ENCODE measurements around a stretch of chr3.

DNA sequence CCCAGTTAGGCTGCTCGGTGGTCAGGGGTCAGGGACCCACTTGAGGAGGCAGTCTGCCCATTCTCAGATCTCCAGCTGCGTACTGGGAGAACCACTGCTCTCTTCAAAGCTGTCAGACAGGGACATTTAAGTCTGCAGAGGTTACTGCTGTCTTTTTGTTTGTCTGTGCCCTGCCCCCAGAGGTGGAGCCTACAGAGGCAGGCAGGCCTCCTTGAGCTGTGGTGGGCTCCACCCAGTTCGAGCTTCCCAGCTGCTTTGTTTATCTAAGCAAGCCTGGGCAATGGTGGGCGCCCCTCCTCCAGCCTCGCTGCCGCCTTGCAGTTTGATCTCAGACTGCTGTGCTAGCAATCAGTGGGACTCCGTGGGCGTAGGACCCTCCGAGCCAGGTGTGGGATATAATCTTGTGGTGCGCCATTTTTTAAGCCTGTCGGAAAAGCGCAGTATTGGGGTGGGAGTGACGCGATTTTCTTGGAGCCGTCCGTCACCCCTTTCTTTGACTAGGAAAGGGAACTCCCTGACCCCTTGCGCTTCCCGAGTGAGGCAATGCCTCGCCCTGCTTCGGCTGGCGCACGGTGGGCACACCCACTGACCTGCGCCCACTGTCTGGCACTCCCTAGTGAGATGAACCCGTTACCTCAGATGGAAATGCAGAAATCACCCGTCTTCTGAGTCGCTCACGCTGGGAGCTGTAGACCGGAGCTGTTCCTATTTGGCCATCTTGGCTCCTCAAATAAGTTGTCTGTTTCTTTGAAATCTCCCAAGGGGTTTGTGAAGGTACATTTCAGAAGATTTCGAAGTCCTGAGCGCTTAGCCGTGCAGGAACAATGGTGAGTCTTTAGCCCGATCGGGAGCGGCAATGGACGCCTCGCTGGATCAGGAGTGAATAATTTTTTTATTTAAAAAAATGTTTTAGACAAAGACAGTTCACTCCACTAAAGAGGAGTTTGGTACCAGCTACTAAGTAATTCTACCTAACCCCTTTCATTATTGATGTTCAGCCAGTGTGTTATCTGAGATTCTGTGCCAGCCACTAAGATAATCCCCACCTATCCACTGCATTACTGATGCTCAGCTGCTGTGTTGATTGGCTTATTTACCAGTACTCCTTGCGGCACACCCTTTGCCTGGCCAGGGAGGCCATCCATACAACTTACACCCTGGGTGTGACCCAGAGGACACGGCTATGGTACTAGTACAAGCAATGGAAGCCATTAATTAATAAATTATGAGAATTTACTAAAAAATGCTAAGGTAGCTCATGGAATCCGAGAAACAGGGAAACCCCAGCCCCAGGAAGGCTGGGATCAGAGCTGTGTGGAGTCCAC, 291.1 kb upstream of the CTNNB1 start:
- PRO-cap: no peak

- PRO-cap: no peak
Measured at GRCh38 chr3:41198577-41199170, 631 bp upstream of the CTNNB1 start.

- PRO-cap: no peak
Measured at GRCh38 chr3:41242617-41243152, 43.4 kb downstream of the CTNNB1 start.

DNA sequence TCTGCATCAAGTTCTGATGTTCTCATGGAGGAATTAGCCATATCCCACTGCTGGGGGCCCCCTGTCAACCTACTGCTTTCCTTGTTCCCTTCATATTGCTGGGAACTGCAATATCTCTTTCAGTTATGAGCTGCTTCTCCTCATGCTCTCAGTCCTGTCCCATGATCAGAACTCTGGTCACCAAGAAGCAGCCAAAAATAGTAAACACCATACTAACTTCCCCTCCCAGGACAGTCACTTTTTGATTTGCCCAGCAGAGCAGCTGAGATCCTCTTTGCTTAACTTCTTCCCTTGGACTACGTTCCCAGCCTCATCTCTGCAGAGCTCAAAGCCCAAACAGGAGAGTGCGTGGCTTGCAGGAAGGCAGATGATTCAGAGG, 153.1 kb downstream of the CTNNB1 start:
- PRO-cap: no peak

DNA sequence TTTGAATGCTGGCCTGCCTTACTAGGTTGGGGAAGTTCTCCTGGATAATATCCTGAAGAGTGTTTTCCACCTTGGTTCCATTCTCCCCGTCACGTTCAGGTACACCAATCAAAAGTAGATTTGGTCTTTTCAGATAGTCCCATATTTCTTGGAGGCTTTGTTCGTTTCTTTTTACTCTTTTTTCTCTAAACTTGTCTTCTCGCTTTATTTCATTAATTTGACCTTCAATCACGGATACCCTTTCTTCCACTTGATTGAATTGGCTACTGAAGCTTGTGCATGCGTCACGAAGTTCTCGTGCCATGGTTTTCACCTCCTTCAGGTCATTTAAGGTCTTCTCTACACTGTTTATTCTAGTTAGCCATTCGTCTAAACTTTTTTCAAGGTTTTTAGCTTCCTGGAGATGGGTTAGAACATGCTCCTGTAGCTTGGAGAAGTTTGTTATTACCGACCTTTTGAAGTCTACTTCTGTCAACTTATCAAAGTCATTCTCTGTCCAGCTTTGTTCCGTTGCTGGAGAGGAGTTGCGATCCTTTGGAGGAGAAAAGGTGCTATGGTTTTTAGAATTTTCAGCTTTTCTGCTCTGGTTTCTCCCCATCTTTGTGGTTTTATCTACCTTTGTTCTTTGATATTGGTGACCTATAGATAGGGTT, 364.2 kb downstream of the CTNNB1 start:
- PRO-cap: no peak

DNA sequence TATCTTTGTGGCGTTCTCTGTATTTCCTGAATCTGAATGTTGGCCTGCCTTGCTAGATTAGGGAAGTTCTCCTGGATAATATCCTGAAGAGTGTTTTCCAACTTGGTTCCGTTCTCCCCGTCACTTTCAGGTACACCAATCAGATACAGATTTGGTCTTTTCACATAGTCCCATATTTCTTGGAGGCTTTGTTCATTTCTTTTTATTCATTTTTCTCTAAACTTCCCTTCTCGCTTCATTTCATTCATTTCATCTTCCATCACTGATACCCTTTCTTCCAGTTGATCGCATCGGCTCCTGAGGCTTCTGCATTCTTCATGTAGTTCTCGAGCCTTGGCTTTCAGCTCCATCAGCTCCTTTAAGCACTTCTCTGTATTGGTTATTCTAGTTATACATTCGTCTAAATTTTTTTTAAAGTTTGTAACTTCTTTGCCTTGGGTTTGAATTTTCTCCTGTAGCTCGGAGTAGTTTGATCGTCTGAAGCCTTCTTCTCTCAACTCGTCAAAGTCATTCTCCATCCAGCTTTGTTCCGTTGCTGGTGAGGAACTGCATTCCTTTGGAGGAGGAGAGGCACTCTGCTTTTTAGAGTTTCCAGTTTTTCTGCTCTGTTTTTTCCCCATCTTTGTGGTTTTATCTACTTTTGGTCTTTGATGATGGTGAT, 315.1 kb downstream of the ULK4 start:
- PRO-cap: no peak

- PRO-cap: no peak
Measured at GRCh38 chr3:41961321-41961916, 484 bp downstream of the ULK4 start.

DNA sequence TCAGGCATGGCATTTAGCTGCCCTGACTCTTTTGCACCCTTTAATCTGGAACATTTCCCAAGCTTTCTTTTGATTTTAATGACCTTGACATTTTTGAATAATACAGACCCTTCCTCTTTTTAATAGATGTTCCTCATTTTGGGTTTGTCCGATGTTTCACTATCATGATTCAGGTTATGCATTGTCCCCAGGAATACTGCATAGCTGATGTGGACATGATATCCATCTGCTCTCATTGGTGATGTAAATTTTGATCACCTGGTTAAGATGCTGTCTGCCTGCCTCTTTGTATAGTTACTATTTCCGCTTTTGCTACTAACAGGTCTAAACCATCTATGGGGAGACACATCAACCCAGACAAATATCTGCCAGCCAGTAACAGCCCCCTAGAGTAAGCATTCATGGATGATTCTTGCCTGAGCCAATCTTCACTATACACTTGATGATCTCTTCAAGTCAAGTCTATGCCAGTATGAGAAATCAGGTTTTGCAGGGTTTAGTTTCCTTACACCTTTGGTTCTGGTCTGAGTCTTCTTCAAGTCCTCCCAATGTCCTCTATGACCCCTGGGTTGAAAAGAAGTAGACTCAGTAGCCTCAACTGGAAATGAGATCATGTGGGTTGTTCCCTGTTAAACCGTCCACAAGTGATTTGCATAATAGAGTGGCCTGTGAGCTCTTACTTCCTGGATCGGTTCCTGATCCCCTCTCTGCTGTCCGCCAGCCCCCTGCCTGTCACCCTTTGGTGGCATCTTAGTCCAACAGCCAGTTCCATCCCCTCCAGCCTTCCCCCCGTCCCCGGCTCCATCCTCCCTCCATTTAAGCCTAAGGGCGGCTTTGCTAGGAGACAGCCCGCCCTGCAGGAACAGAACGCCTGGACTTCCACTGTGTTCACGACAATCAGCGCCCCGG, 50.8 kb upstream of the ULK4 start:
- PRO-cap: no peak

DNA sequence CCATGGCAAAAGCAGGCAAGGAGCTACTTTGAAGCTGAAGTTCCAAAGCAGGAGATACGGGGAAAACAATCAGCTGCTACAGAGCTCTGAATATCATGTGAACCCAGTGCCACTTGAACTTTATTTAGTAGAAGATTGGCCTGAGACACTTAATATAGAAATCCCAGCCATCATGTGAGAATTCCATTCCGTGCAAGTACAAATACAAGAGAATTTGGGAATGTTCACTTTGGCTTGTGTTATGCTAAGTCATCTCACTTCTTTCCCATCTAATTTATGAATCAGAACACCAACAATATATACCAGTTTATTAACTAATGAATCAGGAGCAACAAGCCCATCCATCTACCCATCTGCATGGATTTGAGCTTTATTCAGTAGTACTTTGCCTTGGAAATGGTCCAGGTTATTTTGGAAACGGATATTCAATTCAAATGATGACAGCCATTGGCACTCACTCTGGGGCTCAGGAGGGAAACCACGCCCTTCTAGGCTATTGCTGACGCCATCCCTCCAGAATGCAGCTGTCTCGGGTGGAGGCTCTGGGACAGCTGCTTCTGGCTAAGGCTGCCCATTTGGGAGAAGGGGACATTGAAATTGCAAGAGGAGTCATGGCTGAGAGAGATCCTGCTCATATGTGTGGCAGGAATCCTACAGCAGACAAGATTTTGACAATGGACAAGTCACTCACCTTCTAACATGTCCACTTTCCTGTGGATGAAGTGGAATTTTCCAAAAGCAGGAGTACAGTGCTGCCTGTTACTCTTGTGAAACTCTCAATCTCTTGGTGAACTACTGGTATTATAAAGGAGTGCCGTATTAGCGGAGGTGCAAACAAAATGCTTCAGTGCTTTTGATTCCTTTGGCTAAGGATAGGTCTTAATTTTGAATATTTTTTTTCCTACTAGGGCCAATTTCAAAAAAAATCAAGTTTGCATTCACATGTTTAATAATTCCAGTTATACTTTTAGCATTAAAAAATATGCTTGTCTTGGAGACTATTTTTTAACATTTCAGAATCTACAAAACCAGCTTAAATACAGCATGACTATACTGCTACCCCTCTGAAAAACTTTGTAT, 29.4 kb upstream of the TRAK1 start:
- PRO-cap: no peak

GRCh38 chr3:42080276-42081088, 10.7 kb upstream of the TRAK1 start:
- PRO-cap: no peak

DNA sequence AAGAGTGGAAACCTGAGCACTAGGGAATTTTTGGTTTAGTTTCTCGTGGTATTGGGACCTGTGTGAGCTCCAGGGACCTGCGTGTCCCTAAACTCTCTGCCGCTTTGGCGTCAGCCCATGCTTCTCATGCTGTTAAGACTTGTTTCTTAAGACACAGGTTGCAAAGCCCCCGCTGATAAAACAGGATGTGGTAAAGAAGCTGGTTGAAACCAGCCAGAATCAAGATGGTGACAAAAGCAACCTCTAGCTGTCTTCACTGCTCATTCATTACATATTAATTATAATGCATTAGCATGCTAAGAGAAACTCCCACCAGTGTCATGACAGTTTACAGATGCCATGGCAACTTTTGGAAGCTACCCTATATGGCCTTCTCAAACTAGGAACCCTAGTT, 64.6 kb downstream of the LYZL4 start:
- PRO-cap: no peak

- PRO-cap: no peak
Measured at GRCh38 chr3:42369141-42369806, 41.1 kb downstream of the LYZL4 start.

GRCh38 chr3:42501187-42502061, 1.0 kb upstream of the VIPR1 start:
- PRO-cap: no peak

DNA sequence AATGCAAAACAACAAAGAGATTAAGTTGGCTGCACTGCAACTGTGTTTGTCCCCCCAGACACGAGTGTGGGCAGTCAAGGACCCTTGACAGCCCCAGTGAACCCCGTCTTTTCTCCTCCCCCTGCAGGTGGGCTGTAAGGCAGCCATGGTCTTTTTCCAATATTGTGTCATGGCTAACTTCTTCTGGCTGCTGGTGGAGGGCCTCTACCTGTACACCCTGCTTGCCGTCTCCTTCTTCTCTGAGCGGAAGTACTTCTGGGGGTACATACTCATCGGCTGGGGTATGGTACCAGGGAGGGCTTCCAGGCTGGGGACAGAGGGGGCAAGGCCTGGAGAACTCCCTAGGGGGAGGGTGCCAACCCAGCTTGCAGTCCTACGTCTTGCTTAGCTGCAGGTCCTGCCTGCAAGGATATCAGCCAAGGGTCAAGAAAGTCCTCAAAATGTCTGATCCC, 28.2 kb downstream of the VIPR1 start:
- PRO-cap: no peak

DNA sequence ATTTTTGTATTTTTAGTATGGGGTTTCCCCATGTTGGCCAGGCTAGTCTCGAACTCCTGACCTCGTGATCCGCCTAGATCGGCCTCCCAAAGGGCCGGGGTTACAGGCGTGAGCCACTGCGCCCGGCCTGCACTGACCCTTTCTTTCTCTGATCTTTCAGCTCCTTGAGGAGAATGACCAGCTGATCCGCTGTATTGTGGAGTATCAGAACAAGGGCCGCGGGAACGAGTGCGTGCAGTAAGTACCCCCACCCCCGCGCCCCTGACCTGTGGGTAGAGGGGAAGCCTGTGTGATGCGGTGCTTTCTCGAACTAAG, 662 bp downstream of the SS18L2 start:
- PRO-cap: no peak

DNA sequence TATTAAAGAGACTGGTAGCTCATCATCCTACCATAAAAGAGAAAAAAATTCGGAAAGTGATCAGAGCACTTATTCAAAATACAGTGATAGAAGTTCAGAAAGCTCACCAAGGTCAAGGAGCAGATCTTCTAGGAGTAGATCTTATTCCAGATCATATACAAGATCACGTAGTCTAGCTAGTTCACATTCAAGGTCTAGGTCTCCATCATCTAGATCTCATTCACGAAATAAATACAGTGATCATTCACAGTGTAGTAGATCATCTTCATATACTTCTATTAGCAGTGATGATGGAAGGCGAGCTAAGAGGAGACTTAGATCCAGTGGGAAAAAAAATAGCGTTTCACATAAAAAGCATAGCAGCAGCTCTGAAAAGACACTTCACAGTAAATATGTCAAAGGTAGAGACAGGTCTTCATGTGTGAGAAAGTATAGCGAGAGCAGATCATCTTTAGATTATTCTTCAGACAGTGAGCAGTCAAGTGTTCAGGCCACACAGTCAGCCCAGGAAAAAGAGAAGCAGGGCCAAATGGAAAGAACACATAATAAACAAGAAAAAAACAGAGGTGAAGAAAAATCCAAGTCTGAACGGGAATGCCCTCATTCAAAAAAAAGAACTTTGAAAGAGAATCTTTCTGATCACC, 15.7 kb upstream of the ZBTB47 start:
- PRO-cap: no peak

GRCh38 chr3:42651530-42651973, 1.9 kb upstream of the ZBTB47 start:
- PRO-cap: no peak

GRCh38 chr3:42659317-42659980, 6.0 kb downstream of the ZBTB47 start:
- PRO-cap: no peak

DNA sequence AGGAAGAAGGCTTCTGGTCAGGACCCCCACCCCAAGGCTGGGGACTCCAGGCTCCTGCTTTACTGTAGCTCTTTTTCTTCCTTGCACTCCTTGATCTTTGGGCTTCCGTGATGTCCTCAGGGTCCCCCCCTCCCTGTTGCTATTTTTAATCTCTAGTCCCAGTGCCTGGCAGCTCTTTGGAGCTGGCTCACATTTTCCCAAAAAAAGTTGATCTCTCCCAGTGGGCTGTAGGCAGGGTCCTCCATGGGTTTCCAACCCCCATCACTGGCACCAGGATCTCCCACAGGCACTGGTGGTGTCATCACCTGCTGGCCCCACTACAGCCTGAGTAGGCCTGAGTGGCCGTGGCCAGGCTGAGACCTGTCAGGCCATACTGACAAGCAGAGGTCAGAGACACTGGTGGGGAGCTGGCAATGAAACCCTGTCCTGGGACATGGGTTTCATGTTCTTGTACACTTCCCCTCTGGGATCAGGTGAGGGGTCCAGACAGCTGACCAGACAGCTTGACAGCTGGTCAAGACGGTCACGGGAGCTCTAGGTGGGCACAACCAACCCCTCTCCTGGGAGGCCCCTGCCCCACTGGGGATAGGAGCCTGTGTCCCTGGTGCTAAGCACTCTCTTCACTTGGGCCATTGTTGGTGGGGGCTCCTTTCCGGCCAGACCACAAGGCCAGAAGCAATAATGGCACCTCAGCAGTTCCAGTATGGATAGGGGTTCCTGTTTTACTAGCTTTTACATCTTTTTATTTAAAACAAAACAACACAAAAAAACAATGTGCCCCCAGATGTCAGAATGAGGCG, 13.0 kb downstream of the ZBTB47 start:
- PRO-cap: no peak

DNA sequence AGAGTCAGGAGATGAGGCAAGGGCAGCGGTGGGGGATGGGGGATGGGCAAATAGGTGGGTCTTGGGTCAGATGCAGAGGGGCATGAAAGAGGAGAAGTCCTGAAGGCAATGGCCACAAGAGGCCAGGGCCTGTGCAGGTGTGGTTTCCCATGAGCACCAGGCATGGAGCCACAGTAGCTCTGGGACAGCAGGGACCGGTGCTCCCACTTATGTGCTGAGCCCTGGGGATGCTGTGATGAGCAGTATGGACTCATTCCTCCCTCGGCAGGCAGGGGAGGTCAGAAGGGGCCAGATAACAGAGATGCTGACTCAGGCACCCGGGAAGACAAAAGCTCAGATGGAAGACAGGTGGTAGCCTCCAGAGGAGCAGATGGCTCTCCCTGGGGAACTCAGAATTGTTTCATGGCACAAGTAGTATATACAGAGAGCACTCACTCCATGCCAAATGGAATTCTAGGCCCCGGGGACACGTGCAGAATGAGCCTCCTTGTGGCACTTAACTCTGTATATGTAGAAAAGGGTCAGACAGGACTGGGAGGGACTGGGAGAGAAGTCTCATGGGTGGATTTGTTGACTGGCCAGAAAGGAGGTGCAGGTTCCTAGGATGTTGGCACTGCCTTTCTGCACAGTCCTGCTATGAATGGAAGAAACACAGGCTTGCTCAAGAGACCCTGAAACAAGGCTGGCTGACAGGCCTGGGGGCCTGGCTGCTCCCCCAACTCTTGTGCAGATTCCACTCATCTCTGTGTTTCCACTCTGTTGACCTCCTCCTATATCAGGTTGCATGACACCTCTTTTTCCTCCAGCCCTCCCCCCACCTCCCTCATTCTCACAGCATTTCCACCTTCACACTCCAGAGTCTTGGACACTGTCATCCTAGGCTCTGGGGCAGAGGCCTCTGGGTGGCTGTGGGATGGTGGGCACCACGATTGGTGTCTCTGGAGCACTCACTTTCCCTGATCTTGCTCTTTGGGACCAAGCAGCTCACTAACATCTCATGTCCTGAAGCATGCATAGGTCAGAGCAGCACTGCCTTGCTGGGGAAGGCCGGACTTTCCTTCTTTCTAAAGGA, 14.5 kb downstream of the ZBTB47 start:
- PRO-cap: no peak